ENCODE measurements around the gene TMEM178B.

GRCh38 chr7:140358290-140359059 is 39.9 kb downstream of the SLC37A3 start:
- PRO-cap, 2 experiments, result no peak in any of the 2 experiments

GRCh38 chr7:140451417-140452287 is 27.7 kb downstream of the MKRN1 start:
- PRO-cap, 2 experiments, result no peak in any of the 2 experiments

DNA sequence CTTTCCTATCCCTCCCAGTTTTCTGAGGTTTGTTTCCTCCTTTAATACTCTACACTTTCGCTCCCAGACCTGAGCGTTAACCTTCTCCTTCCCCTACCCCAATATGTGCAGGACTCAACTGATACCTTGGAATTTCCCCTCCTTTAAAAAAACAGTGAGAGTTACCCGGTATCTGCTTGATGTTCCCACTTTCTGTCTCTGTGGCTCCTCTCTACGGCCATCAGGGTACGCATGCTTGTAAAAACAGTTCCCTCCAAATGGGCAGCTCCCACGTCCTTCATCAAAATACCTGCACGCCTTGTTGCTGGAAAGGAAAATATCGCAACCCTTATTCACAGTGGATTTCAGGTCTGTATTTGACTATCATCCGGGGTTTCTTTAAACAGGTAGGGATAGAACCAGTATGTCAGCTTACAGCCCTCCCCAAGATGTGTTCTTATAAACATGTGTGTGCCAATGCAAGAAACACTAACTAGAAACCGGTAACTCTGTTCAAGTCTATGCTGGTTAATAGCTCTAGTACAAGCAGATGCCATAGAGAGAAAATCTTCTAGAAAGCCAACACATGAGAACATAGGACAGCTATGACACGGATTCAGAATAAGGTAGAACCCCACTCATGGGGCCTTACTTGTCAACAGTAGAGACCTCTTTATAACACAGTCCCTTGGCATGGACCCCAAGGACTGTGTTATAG is 24.2 kb downstream of the MKRN1 start:
- PRO-cap, 2 experiments, result no peak in any of the 2 experiments

GRCh38 chr7:140525502-140526198 is 46.3 kb upstream of the MKRN1 start:
- PRO-cap, 2 experiments, result no peak in any of the 2 experiments

- PRO-cap, 2 experiments, result no peak in any of the 2 experiments
Measured at GRCh38 chr7:140533435-140533971, 54.2 kb upstream of the MKRN1 start.

GRCh38 chr7:140911131-140911510 is 13.6 kb downstream of the BRAF start:
- PRO-cap, 2 experiments, result no peak in any of the 2 experiments

DNA sequence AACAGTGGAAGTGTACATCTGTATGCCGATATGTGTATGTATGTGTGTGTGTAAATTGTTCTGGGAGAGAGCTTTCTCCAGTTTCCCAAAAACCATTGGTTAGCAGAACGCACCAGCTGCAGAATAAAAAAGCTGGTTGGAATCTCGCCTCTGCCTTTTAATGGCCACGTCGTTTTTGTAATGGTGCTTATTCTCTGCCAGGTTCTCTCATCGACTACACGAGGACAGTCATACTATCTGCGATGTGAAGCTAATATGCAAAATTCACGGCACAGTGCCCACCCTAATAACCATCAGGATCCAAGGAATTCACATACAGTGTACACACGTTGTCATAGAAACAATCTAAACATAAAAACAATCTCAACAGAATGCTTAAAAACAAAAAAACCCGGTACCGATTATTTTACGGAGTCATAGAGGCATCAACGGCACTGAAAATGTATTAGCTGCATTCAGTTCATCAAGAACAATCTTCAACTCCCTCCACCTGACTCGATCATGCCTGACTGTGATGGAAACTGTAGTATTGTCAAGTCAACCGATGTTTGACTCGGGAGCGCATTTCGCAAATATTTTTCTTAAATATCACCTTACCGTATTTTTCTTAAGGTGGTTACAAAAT is 686 bp downstream of the MRPS33 start:
- PRO-cap, 2 experiments, result no peak in any of the 2 experiments

GRCh38 chr7:141072955-141073799 is 687 bp upstream of the TMEM178B start:
- PRO-cap, 2 experiments, result no peak in any of the 2 experiments

DNA sequence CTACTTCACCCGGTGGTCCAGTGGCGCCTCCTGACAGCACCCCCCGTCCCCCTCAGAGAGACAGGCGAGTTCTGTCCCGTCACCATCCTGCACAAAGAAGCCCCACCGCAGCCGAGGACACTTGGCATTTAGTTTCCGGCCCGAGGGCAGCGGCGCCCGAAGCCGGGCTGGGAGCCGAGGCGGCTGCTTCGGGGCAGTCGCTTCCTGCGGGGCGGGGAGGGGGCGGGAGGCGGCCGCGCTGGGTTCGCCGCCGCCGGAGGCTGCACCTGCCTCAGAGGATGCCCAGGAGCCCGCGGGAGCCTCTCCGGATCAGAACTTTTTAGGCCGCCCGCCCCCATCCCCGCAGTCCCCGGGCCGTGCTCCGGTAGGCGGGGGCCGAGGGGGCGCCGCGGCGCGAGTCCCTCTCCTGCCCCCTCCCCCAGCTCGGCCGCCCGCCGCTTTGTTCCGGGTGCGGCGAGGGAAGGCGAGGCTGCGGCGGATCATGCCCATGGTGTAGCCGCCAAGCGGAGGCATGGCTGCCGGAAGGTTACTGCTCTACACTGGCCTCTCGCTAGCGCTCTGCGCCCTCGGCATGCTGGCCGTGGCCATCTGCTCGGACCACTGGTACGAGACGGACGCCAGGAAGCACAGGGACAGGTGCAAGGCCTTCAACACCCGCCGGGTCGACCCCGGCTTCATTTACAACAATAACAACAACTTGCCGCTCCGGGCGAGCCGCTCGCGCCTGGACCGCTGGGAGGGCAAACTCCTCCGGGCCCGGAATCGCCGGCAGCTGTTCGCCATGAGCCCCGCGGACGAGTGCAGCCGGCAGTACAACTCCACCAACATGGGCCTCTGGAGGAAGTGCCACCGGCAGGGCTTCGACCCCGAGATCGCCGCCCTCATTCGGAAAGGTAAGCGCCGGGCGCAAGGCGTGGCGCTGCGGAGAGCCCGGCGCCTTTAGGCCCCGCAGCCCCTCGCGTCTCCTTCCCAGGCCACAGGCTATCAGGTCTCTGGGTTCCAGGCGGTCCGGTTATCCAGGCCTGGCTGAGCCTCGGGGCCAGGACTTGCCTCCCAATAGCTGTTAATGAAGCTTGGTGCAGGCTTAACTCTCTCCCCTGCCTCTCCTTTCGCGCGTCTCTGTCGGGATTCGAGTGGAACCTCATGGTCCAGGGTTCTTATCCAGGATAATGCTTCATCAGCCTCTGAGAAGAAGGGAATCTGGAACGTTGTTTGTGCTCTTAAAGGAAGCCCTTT is at the start of gene TMEM178B:
Gene TMEM178B (plus strand): TSS at position 265 of the 1,236 bp plus-strand sequence.
- PRO-cap, 2 experiments, result peak in 1 of 2 experiments; most common plus-strand start position 274 of the sequence (in 1); most common minus-strand start position 123 of the sequence (in 1)

- PRO-cap, 2 experiments, result no peak in any of the 2 experiments
Measured at GRCh38 chr7:141366914-141367366, 184.3 kb upstream of the AGK start.

- PRO-cap, 2 experiments, result no peak in any of the 2 experiments
Measured at GRCh38 chr7:141674754-141675026, 27.3 kb downstream of the DENND11 start.

GRCh38 chr7:141985782-141986376 is 9.8 kb upstream of the MGAM start:
- PRO-cap, 2 experiments, result no peak in any of the 2 experiments

GRCh38 chr7:142482768-142483253 is 225.0 kb upstream of the PRSS58 start:
- PRO-cap, 2 experiments, result no peak in any of the 2 experiments

GRCh38 chr7:142560183-142560564 is 189.1 kb upstream of the PRSS1 start:
- PRO-cap, 2 experiments, result no peak in any of the 2 experiments

- PRO-cap, 2 experiments, result no peak in any of the 2 experiments
Measured at GRCh38 chr7:142615389-142615905, 133.8 kb upstream of the PRSS1 start.

DNA sequence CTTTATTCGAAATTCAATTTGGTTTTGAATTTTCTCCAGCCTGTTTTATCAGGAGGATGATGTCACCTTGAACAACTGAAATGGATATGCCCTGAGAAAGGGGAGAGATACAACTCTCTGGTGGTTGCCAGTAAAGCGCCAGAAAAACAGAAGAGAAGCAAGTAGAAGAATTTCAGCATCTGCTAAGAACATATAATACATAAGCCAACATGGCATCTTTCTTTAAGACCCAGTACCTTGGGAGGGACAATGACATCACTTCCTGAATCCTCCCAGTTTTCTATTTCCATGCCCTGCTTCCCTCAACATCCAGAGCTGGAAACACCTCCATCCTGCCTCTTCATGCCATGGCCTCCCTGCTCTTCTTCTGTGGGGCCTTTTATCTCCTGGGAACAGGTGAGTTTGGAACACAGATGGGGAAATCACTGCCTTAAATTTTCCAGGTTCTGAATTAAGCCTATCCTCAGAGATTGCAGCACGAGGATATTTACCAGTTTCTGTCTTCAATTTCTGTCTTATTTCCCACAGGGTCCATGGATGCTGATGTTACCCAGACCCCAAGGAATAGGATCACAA is 92.8 kb upstream of the PRSS1 start:
- PRO-cap, 2 experiments, result no peak in any of the 2 experiments

- PRO-cap, 2 experiments, result no peak in any of the 2 experiments
Measured at GRCh38 chr7:142787084-142787850, 16.5 kb downstream of the PRSS2 start.

GRCh38 chr7:142796932-142797896 is 26.4 kb downstream of the PRSS2 start:
- PRO-cap, 2 experiments, result no peak in any of the 2 experiments

DNA sequence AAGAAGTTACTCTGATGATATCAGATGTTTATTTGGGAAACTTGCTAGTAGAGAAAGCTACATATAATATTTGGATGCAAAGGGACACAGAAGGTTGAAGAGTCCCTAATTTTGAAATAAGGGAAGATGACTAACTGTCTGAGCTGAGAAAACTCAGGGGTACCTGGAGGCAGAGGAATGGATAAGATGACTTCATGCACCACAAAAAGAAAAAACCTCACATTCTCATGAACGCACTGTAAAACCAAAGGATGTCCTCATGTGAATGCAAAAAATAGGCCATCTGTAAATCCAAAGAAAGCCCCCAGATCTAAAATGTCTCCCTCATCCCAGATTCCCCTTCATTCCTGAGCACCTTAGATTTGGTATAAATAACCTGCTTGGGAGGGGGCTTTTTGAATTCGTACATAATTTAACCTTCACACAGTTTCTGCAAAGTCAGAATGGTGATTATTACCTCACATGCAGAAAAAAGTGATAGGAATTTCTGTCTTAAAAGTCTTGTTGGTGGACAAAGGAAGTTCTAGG is 29.4 kb downstream of the PRSS2 start:
- PRO-cap, 2 experiments, result no peak in any of the 2 experiments

DNA sequence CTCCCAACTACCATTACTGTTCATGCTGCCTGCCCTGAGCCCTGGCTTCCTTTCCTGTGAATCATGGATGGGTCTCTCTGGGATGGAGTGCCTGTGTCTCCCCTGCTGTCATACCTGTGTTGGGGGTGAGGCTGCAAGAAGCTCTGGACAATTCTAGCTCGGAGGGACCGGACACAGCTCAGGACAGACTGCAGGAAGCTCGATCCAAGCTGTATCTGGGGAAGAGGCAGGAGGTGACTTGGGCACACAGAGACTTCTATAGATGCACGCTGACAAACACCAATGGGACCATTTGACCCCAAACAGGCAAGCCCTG is 4.3 kb downstream of the LLCFC1 start:
- PRO-cap, 2 experiments, result no peak in any of the 2 experiments